NALM6 (cell line): ENCODE measurements around a stretch of chr3.

- PRO-cap: no peak
Observed at GRCh38 chr3:128750883-128751298, 24.9 kb downstream of the RAB7A start.

- PRO-cap: no peak
Observed at GRCh38 chr3:128768114-128768847, 42.3 kb downstream of the RAB7A start.

DNA sequence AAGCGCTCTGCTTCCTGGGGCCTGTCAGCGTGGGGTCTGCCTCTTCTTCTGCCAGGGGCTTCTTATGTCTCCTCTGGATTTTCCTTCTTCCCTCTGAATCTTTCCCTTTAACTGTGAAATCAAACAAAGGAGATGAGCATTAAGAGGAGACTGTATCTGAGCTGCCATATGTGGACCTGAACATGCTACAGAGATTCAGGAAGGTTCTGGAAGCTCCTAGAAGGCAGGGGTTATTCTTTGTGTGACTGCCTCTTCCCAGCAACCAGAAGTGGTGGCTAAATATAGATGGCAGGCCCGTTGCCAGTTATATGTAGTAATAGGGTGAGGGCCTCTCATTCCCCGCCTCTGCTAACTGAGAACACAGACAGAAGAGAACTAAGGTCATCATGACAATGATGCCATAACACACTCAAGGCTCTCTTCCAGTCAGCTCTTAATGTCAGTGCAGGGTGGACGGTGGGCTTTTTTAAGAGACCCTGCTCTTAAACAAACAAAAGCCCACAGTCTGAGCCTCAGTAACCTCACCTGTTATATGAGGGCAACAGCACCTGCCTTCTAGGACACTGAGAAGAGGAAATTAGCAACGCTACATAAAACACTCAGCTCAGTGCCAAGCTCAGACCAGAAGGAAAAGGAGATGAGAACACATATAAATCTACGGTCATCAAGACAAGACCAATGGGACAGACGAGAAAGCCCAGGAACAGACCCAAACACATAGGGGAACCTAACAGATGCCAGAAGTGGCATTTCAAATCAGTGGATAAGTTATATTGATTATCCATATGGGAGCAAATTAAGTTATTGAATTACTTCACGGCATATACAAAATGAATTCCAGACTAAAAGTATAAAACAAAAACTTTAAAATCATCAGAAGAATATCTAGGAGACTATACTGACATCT lies 22.3 kb downstream of the CFAP92 start:
- PRO-cap: no peak

DNA sequence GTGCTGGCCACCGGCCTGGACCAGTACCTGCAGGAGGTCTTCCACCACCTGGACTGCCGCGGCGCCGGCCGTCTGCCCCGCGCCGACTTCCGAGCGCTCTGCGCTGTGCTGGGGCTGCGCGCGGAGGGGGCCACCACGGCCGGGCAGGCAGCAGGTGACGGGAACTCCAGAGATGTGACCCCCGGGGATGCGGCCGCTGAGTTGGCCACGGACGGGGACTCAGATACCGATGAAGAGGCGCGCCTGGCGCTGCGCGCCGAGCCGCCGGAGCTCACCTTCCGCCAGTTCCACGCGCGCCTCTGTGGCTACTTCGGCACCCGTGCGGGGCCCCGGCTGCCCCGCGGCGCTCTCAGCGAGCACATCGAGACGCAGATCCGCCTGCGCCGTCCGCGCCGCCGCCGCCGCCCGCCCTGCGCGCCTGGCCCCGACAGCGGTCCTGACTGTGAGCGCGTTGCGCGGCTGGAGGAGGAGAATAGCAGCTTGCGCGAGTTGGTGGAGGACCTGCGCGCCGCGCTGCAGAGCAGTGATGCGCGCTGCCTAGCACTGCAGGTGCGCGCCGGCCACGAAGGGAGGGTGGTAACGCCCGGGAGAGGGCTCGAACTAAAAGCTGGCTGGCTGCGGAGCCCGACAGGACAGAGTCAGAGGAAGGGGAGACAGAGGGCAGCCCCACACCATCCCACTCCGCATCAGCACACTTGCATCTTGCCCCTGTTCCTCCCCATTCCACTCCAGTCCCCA lies 841 bp downstream of the EFCC1 start:
- PRO-cap: no peak

DNA sequence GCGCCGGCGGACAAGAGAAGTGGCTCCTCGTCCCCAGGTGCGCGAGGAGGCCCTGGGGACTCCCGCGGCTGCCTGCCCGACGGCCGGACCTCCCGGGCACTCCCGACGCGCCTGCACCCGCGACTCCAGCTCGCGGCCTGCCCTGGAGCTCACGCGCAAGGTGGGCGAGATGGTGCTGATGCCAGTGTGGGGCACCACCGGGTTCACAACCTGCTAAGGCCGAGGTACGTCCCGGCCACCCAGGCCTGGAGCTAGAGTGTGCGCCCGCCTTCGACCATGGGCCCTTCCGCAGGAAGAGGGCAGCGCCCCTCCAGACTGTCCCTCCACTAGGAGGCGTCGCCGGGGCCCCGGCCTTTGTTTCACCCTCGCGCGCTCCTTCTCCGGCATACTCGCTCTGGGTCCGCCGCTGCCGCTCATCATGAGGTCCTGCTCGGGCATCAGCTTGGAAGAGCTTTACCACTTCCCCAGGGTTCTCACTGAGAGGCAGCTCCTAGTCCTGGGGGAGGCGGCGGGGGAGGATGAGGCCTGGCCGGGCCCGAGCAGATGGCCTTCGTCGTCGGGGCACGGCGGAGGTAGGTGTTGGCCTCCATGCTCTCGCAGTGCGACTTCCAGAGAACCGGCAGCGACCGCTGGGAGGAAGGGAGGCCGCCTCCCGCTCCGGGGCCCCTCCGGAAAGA lies 14.1 kb upstream of the GP9 start:
- PRO-cap: no peak

DNA sequence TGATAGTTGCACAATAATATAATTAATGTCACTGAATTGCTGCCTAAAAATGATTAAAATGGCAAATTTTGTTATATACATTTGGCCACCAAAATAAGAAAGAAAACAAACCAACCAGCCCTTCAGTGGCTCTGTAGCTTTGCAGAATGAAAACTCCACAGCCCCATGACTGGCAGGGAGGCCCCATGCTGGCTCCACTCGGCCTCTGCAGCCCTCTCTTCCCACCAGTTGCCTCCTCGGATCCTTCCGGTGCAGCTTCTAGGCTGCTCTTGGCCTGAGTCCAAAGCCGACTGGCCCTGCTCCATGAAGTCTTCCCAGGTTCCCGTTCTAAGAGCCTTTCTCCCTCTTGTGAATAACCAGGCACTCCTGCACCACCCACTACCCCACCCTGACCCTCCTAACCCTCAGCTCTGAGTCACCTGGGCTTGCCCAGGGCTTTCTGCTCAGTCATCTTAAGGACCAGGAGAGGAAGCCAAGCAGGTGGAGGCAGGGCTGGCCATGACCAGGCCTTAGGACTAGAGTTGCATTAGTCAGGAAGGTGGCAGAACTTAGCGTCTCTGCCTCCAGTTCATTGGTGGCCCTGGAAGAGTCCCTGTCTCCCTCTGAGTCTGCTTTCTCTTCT lies 28.0 kb upstream of the CNBP start:
- PRO-cap: no peak

- PRO-cap: unidirectional peak, minus-strand start at chr3:129279430; unidirectional peak, minus-strand start at chr3:129279475
Observed at GRCh38 chr3:129279344-129280105, 855 bp downstream of the HMCES start.

GRCh38 chr3:129370391-129371559 lies 54.7 kb upstream of the H1-10 start:
- PRO-cap: no peak

DNA sequence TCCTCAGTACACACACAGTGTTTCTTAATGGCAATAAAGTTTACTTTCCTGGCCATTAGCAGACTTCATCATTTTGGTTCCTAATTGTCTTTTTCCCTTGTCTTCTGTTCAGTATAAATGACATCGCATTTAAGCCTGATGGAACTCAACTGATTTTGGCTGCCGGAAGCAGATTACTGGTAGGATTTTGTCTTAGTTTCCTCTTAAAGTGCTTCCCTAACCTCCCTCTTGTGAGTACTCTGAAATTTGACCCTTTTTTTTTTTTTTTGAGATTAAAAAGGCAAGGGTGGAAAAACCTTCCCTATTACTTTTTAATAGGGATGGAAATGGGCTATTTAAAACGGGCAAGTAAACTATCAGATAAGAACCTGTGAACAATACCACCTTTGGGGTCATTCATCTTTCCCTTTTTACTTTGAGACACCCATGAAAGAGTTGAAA lies 9.8 kb downstream of the IFT122 start:
- PRO-cap: no peak

DNA sequence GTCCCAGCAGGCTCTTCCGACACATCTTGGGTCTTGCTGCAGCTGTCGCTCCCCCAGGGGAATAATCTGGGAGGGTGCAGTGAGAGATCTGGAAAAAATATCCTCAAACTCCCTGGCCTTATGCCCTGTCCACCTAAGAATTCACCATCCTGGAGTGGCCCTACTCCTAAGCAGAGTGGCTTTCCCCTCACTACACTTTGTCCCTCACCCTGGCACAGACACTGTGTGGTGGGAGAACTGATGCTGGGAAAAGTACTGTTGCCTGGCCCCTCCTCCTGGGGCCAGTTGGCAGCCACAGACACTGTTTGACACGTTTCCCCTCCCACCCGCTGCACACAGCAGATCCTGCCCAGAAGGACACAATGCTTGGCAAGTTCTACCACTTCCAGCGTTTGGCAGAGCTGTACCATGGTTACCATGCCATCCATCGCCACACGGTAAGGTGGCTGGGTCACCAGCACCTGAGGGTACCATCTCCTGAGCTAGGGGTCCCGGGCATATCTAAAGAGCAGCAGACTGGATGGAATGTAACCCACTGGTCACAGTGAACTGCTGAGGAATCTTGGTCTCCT lies 21.0 kb upstream of the RHO start:
- PRO-cap: bidirectional peak, plus-strand start at position 332 of the sequence, minus-strand start at position 225 of the sequence

GRCh38 chr3:129553627-129554256 lies 10.8 kb downstream of the H1-8 start:
- PRO-cap: no peak

DNA sequence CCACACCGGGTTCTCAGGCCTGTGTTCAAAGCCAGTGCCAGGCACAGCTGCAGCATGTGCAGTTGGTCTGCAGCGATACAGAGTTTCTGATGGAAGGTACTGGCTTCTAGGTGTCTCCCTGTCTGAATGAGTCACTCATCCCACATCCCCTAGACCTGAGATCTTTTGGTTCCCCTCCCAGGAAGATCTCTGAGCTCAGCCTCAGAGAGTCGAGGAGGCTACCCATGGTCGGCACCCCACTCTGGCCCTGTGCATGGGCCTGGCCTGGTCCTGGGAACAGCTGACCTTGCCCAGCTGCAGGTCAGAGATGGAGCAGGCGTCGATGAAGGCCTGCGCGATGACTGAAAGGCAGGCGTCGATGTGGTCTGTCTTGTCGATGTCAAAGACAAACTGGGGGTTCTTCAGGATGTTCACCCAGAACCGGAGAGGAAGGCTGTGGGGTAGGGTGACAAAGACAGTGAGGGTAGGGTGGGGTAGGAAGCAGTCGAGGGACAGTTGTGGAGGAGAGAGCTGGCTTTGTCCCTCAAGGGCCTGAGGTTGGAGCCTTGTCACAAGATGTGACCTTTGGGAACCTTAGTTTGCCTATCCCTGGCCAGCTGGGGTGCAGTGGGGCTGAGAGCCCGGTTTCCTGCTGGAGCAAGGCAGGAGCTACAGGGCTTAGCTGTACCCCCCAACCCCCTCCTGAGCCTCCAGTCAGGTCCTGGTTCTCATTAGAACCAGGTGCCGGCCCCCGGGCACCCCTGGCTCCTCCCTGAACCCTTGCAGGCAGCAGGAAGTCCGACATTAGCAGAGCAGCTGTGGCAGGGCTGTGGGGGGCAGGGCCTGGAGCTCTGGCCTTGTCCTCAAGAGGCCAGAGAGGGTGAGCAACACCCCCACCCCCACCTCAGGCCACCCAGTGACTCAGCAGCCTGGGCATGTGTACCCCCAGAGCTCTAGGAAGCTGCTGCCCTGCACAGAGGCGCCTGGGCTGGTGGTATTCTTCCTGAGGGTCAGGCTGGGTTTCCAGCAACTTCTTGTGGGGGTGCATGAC lies 15.5 kb downstream of the H1-8 start:
- PRO-cap: bidirectional peak, plus-strand start at position 789 of the sequence, minus-strand start at position 694 of the sequence

- PRO-cap: no peak
Observed at GRCh38 chr3:129585781-129586525, 20.5 kb downstream of the PLXND1 start.

DNA sequence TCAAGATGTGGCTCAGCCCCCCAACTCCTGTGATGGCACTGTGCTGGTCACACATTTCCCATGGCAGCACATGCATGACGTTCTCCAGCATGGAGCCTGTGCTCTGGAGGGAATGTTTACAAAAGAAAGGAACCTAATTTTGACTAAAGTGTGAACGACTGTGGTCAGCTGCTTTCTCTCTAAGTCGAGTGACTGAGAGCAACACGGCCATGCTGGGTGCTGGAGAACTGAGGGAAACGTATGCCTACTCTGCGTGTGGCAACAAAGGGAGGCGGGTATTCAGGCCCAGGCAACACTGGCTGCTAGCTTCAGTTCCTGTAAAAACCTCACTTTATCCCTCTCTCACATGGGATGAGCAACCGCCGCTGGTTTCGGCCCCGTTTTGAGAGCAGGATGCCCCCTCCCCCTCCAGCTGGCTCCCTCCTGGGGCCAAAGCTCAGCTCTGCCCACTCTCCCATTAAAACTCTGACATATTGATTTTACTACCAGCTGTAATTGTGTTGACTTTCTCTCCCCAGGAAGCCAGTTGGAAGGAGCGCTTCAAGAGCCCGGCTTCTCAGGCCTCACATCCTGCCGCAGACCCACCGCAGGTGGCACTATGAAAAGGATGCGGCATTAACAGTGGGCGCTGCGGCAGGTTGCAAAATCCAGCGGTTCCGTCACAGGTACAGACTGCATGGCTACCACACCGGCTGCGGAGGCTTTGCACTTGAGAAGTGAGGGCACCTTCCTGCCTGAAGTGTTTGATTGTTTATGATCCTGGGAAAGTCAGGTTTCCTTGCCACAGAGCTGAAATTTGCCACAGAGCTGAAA lies 12.8 kb downstream of the PLXND1 start:
- PRO-cap: bidirectional peak, plus-strand start at position 247 of the sequence, minus-strand start at position 229 of the sequence; unidirectional peak, minus-strand start at position 384 of the sequence; unidirectional peak, minus-strand start at position 475 of the sequence

DNA sequence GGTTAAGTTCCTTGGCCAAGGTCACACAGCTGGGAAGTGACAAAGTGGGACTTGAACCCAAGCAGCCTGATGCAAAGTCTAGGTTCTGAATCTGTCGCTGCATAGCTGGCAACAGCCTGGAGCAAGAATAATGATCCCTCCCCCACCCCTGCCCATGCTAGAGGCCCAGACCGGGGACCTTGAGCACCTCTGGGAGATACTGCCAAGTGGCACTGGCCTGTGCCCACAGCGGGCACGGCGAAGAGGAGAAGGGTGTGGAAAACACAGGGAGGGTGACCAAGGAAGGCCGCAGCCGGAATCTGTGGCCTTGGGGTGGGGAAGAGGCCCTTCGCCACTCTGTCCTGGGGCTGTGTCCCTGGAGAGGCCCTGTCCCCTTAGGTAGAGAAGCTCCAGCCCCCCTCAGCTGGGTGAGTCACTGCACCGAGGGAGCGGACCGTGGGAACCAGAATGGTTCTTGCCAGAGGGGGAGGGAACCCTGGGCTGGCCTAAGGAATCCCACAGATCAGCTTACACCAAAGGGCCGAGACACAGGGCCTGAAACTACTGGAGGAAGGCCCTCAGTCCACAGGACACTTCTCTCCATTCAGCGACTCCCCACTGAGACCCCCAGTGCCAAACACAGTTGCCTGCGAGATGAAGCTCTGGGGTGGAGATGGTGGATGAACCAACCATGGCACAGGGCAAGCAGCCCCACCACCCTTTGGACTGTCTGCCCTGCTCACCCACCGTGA lies 3.4 kb downstream of the PLXND1 start:
- PRO-cap: no peak

DNA sequence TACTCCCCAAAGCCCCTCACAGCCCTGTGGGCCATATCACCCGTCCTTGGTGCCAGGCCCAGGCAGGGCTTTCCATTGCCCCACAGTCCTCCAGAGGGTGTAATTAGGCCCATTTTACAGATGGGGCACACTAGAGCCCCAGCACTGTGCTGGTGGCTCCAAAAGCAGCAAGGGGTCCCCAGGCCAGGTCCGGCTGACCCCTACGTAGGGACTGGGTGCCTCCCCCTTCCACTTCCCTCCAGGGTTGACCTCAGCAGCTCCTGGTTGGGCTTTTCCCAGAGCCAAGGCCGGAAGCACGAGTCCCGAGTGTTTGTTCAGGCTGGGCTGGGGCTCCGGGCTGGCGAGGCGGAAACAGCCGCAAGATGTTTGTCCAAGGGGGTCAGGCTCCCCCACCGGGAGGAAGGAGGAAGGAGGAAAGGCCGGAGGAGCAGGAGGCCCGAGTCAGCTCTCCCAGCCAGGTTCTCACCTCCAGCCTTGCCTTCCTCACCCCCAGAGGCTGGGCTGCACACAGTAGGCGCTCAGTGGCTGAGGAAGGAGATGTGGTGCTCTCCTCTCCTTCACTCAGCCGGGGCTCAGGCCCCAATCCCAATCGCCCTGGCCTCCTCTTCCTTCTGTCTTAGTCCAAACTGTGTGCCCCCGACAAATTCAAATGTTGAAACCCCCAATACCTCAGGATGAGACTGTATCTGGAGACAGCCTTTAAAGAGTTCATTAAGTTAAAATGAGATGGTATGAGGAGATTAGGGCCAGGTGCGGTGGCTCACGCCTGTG lies 17.1 kb upstream of the PLXND1 start:
- PRO-cap: no peak

- PRO-cap: no peak
Observed at GRCh38 chr3:129878436-129879063, 15.0 kb downstream of the TMCC1 start.

DNA sequence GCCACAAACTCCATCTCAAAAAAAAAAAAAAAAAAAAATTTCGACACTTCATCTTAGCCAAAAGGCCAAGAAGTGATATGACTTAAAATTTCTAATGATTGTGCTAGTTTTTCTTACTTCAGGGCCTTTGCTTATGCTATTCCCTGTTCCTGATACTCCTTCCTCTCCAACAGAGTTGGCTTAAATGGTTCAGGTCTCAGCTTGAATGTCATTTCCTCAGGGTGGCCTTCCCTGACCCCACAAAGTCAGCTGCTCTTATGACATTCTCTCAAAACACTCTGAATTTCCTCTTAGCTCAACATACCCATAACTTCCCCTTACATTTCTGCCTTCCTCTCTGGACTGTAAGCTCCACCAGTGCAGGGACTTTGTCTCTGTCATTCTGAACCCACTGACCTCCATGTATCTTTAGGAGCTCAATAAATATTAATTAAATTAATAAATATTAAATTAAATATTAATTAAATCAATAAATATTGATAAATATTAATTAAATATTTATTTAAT lies 17.7 kb upstream of the TMCC1 start:
- PRO-cap: no peak

- PRO-cap: no peak
Observed at GRCh38 chr3:130122770-130123263, 41.2 kb downstream of the ALG1L2 start.

DNA sequence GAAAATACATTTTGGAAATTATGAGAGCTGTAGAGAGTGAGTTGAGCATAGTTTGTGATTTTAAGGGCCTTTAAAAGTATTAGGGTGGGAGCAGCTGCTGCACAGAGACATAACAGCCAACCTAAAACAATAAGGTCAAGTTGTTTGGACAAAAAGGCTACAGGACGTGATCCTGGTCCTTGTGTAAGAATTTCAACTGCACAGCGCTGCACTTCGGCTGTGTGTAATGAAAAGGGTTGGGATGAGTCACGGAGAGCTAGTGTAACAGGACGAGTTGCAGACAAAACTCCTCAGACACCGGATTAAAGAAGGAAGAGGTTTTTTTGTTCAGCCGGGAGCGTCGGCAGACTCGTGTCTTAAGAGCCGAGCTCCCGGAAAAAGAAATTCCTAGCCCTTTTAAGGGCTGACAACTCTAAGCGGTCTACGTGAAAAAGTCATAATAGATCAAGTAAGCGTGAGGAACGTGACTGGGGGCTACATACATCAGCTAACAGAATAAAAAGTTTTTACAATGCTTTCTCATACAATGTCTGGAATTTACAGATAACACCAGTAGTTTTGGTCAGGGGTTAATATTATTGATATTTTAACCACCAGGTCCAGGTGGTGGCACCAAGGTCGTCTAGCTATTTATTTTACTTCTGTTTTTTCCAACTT lies 59.1 kb downstream of the ALG1L2 start:
- PRO-cap: no peak